HT1080 (cell line): ENCODE measurements around the gene RASGEF1B.

RAMPAGE:
- cytosol, long total RNA = no peak
- long total RNA = no peak
- nucleus, long total RNA = no peak
These were observed 18.0 kb downstream of the CNOT6L start for GRCh38 chr4:77800958-77801760.

DNA sequence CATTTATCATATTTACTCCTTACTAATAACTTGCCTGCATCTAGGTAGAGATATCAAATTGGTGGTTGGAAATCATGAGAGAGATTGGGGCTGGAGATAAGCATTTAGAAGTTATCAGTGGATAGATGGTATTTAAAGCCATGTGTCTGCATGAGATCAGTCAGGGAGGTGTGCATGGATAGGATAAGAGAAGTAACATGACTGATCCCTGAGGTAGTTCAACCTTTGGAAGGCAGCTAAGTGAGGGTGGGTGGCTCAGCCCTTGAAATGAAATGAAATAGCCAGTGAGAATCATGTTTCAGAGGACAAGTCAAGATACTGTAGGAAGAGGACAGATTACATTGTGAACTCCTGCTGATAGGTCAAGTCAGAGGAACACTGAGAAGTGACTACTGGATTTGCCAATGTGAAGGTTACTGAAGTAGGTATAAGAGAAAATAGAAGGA is 43.3 kb downstream of the MRPL1 start:
RAMPAGE:
- cytosol, long total RNA = no peak
- long total RNA = no peak
- nucleus, long total RNA = no peak

DNA sequence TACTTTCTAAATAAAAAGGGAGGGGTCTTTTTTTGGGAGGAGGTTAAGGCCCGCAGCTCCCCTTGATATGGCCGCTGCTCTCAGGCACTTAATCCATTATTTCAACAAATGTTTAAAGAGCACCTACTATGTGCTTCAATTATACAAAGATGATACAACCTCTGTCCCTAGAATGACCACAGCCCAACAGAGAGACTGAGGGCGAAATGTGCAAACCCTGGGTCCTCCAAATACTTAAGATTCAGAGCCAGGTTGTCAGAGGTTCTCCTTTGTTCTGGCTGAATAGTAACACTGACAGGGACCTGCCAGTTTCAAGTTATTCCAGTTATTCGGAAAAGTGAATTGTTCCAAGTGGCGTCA is 1.4 kb upstream of the FRAS1 start:
RAMPAGE:
- cytosol, long total RNA = no peak
- long total RNA = no peak
- nucleus, long total RNA = no peak

DNA sequence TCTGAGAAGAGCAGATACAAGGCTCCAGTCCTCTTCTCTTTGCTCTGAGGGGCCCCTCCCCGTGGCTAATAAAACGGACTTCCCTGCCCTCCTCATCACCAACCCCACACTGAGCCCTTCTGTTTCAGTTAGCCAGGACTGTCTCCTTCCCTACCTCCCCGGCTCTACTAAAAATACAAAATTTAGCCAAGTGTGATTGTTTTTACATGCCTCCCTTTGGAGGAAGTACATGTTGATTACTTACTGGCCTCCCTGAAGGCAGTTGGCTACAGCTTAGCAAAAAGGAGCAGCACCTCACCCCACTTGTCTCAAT is 96.5 kb upstream of the ANXA3 start:
RAMPAGE:
- cytosol, long total RNA = no peak
- long total RNA = no peak
- nucleus, long total RNA = no peak

RAMPAGE:
- cytosol, long total RNA = no peak
- long total RNA = no peak
- nucleus, long total RNA = no peak
These were observed 2.0 kb downstream of the ANXA3 start for GRCh38 chr4:78553375-78554120.

RAMPAGE:
- cytosol, long total RNA = no peak
- long total RNA = no peak
- nucleus, long total RNA = no peak
These were observed 106.4 kb downstream of the ANXA3 start for GRCh38 chr4:78657844-78658438.

DNA sequence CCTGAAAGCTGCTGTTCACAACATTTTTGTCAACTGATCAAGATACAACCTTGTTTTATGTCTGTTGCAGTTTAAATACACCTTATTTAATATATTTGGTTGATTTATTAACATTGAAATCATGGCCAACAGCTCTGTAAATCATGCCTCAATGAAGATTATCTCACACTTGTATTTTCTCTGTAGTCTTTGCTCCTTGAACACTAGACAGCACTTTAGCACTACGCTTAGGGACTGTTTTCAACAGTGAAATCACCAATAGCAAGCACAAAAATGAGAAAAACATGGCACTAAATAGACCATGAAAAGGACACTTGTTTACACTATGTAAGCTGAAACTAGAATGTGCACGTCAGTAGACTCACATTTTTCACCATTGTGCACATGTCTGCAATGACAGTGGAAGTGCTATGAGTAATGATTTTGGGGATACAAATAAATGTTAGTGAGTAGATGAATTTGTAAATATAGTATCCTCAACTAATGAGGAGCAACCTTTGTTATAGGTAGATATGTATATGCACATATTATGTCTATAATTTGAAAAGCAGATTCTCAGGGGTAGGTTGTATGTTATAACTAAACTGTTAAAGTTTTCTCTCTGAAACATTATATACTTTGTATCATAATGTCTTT is 3.2 kb downstream of the BMP2K start:
RAMPAGE:
- cytosol, long total RNA = no peak
- long total RNA = no peak
- nucleus, long total RNA = no peak

DNA sequence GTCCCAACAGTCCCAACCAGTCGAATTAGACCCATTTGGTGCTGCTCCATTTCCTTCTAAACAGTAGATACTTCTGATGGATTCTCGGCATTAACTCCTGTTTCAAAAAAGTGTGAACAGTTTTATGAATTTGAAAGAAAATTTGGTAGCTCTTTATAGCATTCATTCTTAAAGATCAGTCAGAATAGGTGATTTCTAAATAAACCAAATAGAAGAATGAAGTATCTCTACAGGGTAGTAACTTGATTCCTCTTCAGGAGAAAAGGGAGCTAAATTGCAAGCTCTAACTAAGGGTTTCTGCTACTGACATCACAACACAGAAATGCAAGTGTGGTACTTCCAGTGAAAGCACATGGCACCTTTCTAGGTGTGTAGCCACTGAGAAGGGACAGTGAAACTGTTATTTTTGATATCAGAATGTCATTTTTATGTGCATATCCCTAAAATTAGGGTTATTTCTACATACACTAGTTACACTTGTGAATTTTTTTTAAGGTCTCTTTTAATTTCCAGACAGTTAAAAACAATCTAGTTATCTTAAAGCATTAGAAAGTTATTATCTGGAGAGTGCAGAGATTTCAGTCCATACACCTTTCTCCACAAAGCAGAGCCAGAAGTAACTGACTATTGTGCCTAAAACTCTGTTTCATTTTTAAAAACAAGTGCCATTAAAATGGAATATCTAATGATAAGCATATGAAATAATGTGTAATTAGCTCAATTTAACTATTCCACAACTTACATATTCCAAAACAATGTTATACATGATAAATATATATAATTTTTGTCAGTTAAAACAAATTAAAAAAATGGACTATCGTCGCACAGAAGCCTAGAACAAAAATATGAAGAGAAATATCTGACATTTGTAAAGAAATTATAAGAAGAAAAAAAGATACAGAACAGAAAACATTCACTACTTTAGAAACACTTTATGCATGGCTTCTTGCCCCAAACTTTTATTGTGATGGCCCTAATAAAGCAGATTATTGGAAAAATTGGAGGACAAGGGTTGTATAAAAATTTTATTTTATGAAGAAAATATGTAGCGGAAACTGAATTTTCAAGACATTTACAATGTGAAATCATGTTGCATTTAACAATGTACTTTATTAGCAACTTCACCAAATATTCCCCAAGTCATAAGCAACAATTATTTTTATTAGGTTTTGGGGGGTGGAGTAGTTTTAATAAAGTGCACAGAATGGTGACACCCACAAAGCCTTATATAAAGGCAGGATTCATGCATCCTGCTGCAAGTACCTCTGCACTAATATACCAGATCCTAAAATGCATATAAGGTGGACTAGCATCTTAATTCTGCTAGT is 26.8 kb downstream of the PAQR3 start:
RAMPAGE:
- cytosol, long total RNA = no peak
- long total RNA = no peak
- nucleus, long total RNA = no peak

GRCh38 chr4:78971228-78971889 is 32.1 kb upstream of the PAQR3 start:
RAMPAGE:
- cytosol, long total RNA = no peak
- long total RNA = no peak
- nucleus, long total RNA = no peak

RAMPAGE:
- cytosol, long total RNA = no peak
- long total RNA = no peak
- nucleus, long total RNA = no peak
These were observed 84.1 kb upstream of the GK2 start for GRCh38 chr4:79491966-79492758.

RAMPAGE:
- cytosol, long total RNA = no peak
- long total RNA = no peak
- nucleus, long total RNA = no peak
These were observed 61.0 kb downstream of the ANTXR2 start for GRCh38 chr4:80012079-80012278.

GRCh38 chr4:80036845-80037548 is 36.0 kb downstream of the ANTXR2 start:
RAMPAGE:
- cytosol, long total RNA = no peak
- long total RNA = no peak
- nucleus, long total RNA = no peak

RAMPAGE:
- cytosol, long total RNA = no peak
- long total RNA = no peak
- nucleus, long total RNA = no peak
These were observed 2.5 kb downstream of the ANTXR2 start for GRCh38 chr4:80070251-80071268.

GRCh38 chr4:80173416-80173846 is 23.9 kb upstream of the PRDM8 start:
RAMPAGE:
- cytosol, long total RNA = no peak
- long total RNA = no peak
- nucleus, long total RNA = no peak

GRCh38 chr4:80237766-80238466 is 28.5 kb upstream of the FGF5 start:
RAMPAGE:
- cytosol, long total RNA = no peak
- long total RNA = no peak
- nucleus, long total RNA = no peak

DNA sequence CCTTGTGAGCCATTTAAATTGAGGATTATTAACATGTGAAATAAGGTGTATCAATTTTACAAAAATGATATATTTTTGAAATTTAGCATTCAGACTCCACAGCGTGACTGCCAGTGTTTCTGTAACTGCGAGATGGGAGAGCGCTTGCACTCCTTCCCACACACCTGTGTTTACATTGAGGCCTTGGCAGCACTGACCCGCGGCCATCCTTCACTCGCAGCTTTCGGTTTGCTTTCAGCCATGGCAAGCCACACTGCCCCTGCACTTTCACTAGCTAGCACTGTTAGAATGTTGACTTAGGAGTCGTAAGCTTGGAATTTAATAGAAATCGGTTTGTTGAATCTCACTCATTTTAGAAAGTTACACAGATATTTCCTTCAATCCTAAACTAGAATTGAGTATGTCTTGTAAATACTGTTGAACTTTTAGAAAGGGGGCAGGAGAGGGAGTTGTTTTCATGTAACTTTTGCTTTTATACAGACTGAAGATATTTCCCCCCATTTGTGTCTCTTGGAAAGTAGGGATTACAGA is 136.2 kb downstream of the CFAP299 start:
RAMPAGE:
- cytosol, long total RNA = no peak
- long total RNA = no peak
- nucleus, long total RNA = no peak

GRCh38 chr4:81153389-81154462 is 61.3 kb downstream of the PRKG2 start:
RAMPAGE:
- cytosol, long total RNA = no peak
- long total RNA = no peak
- nucleus, long total RNA = no peak

RAMPAGE:
- cytosol, long total RNA = no peak
- long total RNA = no peak
- nucleus, long total RNA = no peak
These were observed 1.9 kb downstream of the RASGEF1B start for GRCh38 chr4:81469704-81470219.

RAMPAGE:
- cytosol, long total RNA = no peak
- long total RNA = no peak
- nucleus, long total RNA = no peak
These were observed at the start of gene RASGEF1B for GRCh38 chr4:81471397-81471959. RASGEF1B (minus strand) TSS chr4:81471907.

DNA sequence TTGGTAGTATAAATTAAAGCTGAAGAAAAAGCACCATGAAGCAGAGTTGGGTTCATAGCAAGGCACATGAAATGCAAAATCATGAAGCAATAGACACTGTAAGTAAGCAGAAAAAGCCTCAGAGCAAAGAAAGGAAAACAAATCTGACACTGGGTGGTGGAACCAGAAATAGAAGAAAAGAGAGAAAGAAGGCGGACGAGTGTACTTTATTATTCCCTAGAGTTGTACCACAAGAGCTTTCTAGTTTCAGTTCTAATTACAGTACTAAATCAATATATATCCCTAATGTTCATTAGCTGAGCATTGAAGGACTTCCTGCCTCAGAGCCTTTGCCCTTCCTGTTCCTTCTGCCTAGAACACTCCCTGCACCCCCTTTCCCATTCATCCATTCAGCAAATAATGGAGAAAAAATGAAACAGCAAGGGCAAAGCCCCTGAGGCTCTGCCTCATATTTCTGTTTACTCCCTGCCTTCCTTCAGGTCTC is 153.8 kb upstream of the RASGEF1B start:
RAMPAGE:
- cytosol, long total RNA = no peak
- long total RNA = no peak
- nucleus, long total RNA = no peak